HGPS cell (cell line): ENCODE measurements around the gene AKAP17A.

GRCh38 chrX:314950-315824 is 3.4 kb downstream of the GTPBP6 start:
- RRBS: no CpG with 5 or more reads among the region's 39 CpGs

- RRBS: no CpG with 5 or more reads among the region's 70 CpGs
Measured at GRCh38 chrX:318980-319607, 498 bp upstream of the GTPBP6 start.

DNA sequence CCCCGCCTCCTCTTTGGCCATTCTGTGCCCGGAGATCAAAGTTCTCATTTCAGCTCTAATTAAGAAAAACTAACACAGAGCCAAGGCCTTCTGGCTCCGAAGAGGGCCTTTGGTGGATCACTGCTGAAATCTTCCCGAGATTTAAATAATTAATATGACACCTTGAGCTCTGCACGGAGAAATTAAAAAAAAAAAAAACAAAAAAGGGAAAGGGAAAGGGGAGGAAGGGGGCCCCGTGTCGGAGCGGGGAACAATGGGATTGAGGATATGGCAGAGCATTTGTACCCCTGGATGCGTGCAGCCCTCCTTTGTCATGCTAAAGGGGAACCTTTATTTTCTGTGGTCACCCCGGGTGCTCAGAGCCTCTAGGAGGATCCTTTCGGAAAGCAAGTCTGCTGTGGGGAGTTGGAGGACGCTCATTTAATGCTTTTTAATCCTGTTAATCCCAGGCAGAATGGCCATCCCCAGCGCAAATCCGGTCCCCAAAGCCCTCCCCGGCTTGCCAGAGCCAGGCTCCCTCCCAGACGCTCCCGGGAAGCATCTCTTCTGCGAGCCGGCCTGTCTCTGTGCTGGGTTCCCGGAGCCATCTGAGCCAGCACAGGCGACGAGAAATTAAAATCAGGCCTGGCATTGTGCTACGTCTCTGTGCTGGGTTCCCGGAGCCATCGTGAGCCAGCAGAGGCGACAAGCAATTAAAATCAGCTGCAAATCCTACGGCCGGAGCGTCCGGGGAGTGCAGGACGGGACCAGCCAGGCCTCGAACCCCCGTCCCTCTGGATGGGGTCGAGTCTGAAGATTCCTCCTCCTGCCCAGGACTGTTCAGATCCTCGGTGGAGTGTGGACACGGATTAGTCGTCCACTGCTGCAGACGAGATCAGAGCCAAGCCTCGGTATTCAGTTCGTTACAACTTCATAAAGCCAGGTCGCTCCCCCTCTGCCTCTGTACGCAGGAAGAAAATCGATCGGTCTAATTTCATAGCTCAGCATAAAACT is 113.2 kb upstream of the PPP2R3B start:
- RRBS: 17% methylated on average over 11 of the region's 44 CpGs

- RRBS: no CpG with 5 or more reads among the region's 19 CpGs
Measured at GRCh38 chrX:1292465-1293210, 24.0 kb downstream of the CSF2RA start.

DNA sequence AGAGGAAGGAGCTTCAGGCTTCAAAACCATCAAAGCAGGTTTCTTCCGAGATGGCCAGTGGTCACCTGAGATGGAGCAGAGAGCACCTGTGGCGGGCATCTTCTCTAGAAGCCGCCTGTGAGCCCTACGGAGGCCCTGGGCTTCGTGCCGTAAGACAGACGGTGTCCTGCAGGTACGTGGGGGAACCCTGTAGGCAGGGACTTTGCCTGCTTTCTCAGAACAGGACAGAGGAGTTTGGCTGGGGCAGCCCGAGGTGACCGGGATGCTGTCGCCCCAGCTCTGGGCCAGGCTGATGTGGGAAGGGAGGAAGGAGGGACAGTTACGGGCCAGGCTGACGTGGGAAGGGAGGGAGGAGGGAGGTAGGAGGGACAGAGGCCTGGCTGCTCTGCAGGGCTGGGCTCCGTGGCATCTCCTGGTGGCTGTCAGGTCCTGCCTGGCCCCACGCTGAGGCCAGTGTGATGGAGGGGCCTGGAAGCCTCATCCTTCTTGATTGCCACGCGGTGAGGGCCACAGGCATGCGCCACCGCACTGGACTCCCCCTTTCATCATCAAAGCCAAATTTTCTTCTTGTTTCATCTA is 7.0 kb upstream of the SLC25A6 start:
- RRBS: no CpG with 5 or more reads among the region's 19 CpGs

GRCh38 chrX:1443273-1443503 is 9.5 kb downstream of the ASMTL start:
- RRBS: no CpG with 5 or more reads among the region's 13 CpGs

GRCh38 chrX:1483992-1484604 is 31.4 kb upstream of the ASMTL start:
- RRBS: no CpG with 5 or more reads among the region's 13 CpGs

- RRBS: 72% methylated on average over 14 of the region's 40 CpGs
Measured at GRCh38 chrX:1507310-1508113, 29.5 kb downstream of the P2RY8 start.

GRCh38 chrX:1525528-1526514 is 11.2 kb downstream of the P2RY8 start:
- RRBS: no CpG with 5 or more reads among the region's 8 CpGs

- RRBS: no CpG with 5 or more reads among the region's 13 CpGs
Measured at GRCh38 chrX:1534272-1534803, 2.6 kb downstream of the P2RY8 start.

DNA sequence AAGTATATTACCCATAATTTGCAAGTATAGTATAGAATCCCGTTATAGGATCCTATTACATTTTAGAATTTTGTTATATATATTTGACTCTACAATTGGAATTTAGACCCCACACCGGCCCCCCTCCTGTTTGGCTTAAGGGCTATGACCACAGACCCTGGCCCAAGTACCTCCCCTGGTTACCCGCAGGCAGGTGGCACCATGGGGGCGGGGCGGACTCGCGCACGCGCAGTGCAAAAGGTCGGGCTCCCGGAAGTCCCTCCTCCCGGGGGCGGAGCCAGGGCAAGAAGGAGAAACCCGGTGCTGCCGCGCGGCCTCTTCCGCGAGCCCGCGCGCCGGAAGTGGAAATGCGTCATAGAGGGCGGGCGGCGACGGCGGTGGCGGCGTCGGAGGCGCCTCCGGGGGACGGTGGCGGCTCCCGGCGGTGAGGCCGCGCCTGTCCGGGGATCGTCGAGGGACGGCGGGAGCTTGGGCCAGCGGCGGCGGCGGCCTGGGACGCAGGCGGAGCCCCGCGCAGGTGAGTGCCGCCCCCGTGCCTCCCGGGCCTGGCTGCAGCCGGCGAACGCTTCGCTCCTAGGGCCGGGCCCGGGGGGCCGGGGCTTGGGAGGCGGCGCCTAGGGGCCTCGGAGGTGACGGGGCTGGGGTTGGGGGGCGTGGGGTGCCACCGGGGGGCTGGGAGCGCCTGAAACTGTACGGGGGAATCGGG is at the start of gene AKAP17A:
Gene AKAP17A, plus strand, starts transcription at position 352 of the 706 bp plus-strand sequence.
- RRBS: 1% methylated on average over 41 of the region's 72 CpGs

GRCh38 chrX:2175755-2176441 is 324.9 kb downstream of the DHRSX start:
- RRBS: no CpG with 5 or more reads among the region's 15 CpGs

DNA sequence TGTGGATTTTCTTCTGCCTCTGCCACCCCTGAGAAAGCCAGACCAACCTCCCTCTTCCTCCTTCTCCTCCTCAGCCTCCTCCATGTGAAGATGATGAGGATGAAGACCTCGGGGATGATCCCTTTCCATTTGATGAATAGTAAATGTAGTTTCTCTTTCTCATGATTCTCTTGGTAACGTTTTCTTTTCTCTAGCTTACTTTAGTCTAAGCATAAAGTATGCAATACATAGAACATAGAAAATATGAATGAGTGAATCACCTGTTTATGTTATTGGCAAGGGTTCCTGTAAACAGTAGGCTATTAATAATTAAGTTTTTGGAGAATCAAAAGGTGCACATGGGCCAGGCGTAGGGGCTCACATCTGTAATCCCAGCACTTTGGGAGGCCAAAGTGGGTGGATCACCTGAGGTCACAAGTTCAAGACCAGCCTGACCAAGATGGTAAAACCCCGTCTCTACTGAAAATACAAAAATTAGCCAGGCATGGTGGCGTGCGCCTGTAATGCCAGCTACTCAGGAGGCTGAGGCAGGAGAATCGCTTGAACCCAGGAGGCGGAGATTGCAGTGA is 144.1 kb downstream of the DHRSX start:
- RRBS: no CpG with 5 or more reads among the region's 8 CpGs

GRCh38 chrX:2489340-2489725 is 11.4 kb downstream of the DHRSX start:
- RRBS: no CpG with 5 or more reads among the region's 16 CpGs

GRCh38 chrX:2654638-2655989 is 36.0 kb upstream of the CD99 start:
- RRBS: no CpG with 5 or more reads among the region's 12 CpGs

DNA sequence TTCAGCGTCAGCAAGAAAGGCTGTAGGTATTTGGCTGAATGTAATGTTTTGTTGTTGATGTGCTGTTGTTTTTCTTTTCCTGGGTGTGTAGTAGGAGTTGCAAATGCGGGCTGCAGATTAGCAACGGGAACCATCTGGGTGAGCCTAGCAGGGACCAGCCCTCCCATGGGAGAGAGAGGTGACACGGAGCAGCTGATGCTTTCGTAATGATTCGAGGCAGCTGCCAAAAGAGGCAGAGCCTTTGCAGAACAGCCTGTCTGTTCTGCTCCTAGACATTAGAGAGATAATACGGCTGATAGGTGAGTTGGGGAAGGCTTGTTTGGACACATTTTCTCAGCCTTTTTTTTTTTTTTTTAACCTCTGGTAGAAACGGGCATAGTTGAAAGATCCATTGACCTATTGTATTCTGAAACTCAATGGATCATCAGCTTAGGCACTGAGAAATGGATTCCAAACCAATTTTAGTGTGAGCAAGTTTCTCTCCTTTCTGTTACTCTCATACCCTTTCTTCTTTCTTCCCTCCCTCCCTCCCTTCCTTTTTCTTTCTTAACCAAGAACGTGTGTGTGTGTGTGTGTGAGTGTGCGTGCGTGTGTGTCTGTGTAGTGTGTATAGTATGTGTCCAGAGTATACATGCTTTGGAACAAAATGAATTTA is 25.4 kb downstream of the ARSF start:
- RRBS: no CpG with 5 or more reads among the region's 11 CpGs

DNA sequence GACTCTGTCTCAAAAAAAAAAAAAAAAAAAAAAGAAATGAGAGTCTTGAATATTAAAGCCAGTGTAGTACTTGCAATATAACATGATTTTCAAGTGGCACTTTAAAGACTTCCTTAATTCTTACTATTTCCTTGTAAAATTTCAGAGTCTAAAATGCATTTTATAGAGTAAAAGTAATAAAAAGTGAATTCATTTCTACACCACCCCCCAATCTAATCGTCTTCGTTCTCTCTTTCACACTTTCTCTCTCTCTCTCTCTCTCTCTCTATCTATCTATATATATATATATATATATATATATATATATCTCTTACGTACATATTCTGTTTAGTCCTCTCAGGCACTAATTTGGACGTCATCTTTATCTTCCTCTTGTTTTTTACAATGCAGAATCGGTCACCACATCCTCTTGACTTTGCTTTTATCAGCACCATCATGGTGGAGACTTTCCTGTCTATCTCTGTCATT is 30.1 kb upstream of the PRKX start:
- RRBS: no CpG with 5 or more reads among the region's 5 CpGs

GRCh38 chrX:5052064-5052465 is 1176.6 kb downstream of the NLGN4X start:
- RRBS: no CpG with 5 or more reads among the region's 3 CpGs

- RRBS: no CpG with 5 or more reads among the region's 2 CpGs
Measured at GRCh38 chrX:6121256-6121708, 107.4 kb downstream of the NLGN4X start.

- RRBS: 4% methylated on average over 8 of the region's 77 CpGs
Measured at GRCh38 chrX:6226592-6227643, 1.7 kb downstream of the NLGN4X start.